AG04449 (cell line): ENCODE results near the genes VGLL3 and ARL6.

- RRBS = no CpG with 5 or more reads among the region's 9 CpGs
These were observed 296.5 kb downstream of the CNTN3 start for GRCh38 chr3:74317899-74318375.

DNA sequence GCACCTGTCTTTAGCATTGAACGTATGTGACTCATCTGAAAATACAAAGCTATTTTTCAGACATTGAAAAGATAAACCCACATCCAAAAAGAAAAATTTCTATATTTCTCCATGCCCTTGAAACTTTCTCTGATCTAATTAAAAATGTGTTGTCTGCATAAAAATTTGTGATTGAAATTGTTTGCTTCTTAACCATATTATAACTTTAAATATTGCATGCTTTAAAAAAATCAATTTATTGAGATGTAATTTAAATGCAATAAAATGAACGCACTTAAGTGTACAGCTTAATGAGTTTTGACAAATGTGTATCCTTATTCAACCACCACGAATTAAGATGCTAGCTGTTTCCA, 100.6 kb upstream of the CNTN3 start:
- RRBS = no CpG with 5 or more reads among the region's 3 CpGs

DNA sequence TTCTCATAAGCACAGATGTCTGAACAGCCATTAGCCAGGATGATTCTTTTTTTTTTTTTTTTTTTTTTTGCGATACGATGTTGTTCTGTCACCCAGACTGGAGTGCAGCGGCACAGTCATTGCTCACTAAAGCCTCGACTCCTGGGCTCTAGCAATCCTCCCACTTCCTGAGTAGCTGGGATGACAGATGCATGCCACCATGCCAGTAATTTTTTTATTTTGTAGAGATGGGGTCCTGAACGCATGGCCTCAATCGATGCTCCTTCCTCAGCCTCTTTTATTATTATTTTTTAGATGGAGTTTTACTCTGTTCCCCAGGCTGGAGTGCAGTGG, 240.4 kb upstream of the FRG2C start:
- RRBS = no CpG with 5 or more reads among the region's 6 CpGs

DNA sequence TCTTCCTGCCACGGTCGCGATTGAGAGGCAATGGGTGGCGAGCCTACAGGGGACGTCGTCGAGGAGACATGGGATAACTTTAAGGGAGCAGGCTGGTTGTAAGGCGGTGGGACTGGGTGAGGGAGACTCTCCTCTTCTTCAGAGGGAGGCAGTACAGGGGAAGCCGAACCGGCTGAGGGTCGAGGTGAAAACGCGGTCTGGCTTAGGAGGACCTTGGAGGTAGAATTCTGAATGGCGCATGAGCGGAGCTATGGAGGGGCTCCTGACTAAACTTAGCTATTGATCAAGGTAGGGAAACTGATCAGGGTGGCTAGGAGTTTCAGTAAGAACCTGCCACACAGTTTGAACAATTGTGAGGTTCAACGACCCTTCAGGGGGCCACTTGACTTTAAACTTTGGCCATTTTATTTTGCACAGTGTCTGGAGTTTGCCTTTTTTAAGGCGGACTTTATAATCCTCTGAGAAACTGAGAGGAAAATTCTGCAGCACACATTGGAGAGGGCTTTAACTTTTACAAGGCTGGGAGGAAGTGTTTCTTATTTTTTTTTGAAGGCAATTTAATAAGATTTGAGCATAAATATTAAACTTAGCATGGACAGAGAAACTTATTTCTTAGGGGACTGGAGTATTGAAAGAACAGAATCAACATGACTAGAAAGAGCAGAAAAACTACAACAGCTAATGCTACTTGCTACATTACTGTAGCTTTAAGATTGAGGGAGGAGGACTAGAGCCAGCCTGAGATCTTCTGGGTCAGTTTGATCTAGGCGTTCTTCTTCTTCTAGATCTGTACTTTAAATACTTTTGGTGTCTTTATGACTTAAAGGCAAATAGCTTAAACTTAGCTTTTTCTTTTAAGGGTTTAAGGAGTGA, 159.3 kb upstream of the FRG2C start:
- RRBS = no CpG with 5 or more reads among the region's 18 CpGs

DNA sequence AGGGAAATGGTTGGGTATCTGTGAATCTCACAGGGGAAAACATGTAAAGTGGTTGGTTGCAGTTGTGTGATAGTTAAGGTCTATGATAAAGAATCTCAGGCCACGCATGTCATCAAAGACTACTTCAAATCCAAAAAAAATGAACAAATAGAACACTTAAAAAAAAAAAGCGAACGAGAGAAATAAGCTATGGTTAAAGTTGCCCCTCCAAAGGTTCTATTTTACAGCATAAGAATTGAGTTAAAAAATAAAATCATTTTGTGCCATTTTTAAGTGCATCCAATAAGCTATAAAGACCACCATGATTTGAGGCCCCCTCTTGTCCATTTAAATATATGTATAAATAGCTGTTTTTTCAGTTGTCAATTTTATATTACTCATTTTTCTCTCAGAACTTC, 1008.6 kb downstream of the ROBO1 start:
- RRBS = no CpG with 5 or more reads among the region's 3 CpGs

DNA sequence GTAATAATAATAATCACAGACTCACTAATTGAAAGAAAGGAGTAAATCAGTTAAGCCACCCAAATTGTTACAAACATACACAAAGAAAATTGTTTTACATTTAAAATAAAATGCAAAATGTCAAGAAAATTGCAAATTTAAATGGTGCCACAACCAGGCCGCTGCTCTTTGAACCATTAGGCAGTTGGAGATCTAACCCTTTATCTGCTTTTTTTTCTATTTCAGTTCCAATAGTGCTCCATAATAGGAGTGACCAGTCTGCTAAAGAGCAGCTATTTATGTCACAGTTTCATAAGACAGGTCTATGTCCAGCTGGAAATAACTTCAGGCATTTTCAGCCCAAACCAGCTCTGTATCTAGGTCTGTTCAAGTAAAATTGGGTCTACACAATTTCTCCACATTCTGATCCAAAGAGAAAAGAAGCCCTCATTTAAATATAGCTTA, 887.3 kb downstream of the ROBO1 start:
- RRBS = no CpG with 5 or more reads among the region's 1 CpG

- RRBS = no CpG with 5 or more reads among the region's 7 CpGs
These were observed 846.3 kb downstream of the ROBO1 start for GRCh38 chr3:78921503-78921924.

GRCh38 chr3:80993415-80994033, 767.9 kb downstream of the GBE1 start:
- RRBS = no CpG with 5 or more reads among the region's 3 CpGs

DNA sequence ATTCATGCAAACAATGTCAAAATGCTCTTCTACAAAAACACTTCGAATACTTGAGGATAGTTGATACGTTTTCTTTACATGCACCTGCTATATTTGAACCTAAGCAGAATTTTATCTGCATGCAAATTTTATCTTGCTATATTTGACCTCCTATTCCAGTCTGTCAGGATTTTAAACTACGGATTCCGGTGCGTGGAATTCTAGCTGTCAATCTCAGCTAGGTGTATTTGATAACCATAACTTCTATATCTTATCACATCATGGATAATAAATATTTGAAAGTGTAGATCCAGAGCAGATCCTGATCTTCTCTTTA, 699.0 kb downstream of the GBE1 start:
- RRBS = no CpG with 5 or more reads among the region's 5 CpGs

GRCh38 chr3:81758381-81758645, 3.1 kb downstream of the GBE1 start:
- RRBS = no CpG with 5 or more reads among the region's 1 CpG

DNA sequence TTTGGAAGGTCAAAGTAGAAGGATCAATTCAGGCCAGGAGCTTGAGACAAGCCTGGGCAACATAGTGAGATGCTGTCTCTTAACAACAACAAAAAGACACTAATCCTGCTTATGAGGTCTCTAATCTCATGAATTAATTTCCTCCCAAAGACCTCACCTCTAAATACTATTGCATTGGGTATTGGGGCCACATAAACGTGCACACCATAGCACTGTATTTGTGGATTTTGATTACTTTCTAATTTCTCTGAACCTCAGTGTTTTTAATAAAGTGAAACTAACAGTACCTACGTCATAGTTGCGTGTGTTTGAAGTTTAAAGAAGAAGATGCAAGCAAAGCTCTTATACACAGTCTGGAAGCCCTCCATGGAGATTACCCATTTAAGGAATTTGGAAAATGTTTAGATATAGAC, 581.0 kb upstream of the GBE1 start:
- RRBS = no CpG with 5 or more reads among the region's 3 CpGs

DNA sequence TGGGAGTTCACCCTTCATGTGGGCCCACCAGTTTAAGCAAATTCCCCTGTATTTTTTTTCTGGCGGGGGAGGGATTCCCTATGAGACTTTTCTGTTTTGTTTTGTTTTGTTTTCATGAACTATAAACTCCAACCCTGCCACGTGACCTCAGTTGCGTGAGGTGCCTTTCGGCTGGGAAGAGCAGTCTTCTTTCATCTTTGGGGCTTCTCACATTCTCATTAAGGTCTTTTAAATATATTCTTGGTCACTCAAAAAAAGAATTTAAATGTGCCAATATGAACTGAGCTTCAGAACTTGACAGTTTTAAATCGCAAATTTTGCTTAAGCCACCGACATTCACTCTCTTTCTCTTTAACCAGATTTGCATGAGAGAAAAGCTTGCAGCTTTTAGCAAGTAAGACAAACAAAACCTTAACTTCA, 699.7 kb upstream of the GBE1 start:
- RRBS = no CpG with 5 or more reads among the region's 6 CpGs

- RRBS = 1% methylated on average over 25 of the region's 73 CpGs
These were observed at the start of gene VGLL3 for GRCh38 chr3:86990798-86991628. Gene VGLL3 (minus strand): TSS chr3:86991149.

DNA sequence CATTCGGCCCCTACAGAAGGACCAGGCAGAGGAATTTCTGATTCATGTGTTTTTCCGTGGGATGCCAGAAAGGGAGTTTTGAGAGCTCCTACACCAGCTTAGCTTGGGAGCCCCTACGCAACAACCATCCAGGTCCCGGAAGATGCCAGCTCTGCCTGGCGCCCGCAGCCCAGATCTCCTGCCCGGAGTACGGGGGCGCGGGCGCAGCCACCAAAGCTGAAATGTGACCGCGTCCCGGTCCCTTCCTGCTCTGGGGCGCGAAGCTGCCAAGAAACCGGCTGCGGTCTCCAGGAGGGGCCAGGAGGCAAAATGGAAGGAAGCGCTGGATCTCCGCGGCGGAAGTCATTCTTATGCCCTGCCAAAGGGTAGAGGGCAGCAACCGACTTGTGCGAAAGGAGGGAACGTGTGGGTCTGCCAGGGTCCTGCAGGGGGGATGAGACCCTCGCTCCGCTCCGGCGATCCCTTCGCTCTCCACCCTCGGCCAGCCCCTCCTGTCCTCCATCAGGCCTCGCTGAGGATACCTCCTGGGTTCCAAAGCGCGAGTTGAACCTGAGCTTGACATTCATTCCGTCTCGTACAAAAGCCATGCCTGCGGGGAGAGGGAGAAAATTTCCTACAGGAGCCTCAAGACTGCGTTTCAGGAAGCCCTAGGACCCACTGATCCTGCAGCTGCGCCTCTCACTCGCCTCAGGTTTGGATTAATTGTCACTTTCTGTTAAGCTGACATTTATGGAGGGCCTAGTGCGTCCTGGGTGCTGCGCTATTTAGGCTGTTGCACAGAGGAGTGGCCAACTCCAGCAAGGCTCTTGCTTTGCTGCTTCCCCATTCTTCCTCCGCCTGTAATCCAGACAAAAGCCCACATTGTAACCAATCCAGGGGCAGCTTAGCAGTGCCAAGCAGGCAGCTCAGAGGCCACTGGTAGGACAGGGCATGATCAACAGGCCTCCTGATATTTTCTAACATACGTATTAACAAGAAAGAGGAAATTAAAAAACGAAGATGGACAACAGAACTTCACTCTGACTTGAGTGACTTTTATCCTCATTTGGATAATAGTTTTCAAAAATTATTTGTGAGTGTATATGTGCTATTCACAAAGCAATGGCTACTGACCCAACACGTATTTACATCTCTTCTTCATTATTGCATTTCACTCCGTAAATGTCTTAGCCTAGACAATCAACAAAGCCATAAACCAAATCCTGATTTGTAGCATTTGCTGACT, 98.4 kb upstream of the VGLL3 start:
- RRBS = 3% methylated on average over 11 of the region's 47 CpGs

- RRBS = no CpG with 5 or more reads among the region's 4 CpGs
These were observed 8.4 kb downstream of the ZNF654 start for GRCh38 chr3:88067391-88067937.

GRCh38 chr3:88150451-88150700, 617 bp downstream of the C3orf38 start:
- RRBS = no CpG with 5 or more reads among the region's 4 CpGs

- RRBS = no CpG with 5 or more reads among the region's 1 CpG
These were observed 332.7 kb upstream of the EPHA3 start for GRCh38 chr3:88774844-88775044.

DNA sequence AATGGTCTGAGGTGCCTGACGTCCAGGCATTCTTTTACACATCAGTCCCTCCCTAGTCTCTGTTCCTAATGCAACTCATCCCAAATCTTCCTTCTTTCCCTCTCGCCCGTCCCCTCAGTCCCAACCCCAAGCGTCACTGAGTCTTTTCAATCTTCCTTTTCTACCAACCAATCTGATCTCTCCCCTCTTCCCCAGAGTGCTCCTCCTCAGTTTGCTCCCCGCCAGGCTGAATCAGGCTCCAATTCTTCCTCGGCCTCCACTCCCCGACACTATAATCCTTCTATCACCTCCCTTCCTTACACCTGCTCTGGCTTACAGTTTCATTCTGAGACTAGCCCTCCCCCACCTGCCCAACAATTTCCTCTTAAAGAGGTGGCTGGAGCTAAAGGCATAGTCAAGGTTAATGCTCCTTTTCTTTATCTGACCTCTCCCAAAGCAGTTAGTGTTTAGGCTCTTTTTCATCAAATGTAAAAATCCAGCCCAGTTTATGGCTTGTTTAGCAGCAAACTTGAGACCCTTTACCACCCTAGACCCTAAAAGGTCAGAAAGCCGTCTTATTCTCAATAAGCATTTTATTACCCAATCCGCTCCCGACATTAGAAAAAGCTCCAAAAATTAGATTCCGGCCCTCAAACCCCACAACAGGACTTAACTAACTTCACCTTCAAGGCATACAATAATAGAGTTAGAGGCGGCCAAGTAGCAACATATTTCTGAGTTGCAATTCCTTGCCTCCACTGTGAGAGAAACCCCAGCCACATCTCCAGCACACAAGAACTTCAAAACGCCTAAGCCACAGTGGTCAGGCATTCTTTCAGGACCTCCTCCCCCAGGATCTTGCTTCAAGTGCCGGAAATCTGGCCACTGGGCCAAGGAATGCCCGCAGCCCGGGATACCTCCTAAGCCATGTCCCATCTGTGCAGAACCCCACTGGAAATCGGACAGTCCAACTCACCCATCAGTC, 34.2 kb downstream of the PROS1 start:
- RRBS = no CpG with 5 or more reads among the region's 17 CpGs

DNA sequence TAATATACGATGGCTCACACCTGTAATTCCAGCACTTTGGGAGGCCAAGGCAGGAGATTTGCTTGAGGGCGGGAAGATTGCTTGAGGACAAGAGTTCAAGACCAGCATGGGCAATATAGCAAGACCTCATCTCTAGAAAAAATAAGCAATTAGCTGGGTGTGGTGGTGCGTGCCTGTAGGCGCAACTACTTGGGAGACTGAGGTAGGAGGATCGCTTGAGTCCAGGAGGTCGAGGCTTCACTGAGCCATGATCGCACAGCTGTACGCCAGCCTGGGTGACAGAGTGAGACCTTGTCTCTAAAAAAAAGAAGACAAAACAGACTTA, 7.3 kb downstream of the NSUN3 start:
- RRBS = no CpG with 5 or more reads among the region's 8 CpGs

DNA sequence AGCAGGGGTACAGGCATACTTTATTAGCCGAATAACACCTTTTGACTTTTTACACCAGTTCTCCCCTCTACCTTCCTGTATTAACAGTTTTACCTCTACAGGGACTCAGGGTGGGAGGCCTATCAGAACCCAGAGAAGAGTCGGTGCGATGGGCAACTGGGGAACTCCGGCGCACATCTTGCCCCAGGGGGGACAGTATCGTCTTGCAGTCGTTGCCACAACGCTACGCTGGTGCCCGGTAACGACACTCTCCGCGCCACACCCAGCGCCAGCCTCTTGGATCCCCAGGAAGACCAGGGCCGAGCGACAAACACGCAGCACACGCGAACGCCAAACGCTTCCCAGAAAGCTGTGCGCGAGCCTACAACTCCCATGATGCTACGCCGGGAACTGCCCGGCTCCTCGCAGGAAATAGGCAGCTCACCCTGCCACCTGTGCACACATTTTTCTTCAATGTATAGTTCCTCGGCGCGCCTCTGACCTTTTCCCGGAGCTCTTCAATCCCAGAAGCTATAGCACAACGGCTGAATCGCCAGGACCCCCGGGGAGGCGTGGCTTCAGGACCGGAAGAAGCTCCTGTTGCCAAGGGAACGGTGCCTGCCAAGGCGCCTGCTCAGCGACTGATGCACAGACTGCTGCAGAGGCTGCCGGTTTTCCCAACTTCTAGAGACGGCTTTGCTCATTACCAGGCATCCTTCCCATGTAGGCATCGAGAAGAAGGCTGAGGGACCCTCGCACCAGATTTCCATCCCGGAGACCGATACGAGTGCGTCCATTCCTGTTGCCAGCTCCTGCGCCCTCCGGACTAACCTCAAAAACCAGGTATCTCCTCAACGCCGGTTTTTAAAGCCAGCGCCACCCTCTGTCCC, at the start of gene ARL6:
ARL6 (plus strand) TSS at position 603 of the 869 bp plus-strand sequence.
- RRBS = 2% methylated on average over 29 of the region's 52 CpGs